WTC11 (cell line): ENCODE measurements around a stretch of chr13.

DNA sequence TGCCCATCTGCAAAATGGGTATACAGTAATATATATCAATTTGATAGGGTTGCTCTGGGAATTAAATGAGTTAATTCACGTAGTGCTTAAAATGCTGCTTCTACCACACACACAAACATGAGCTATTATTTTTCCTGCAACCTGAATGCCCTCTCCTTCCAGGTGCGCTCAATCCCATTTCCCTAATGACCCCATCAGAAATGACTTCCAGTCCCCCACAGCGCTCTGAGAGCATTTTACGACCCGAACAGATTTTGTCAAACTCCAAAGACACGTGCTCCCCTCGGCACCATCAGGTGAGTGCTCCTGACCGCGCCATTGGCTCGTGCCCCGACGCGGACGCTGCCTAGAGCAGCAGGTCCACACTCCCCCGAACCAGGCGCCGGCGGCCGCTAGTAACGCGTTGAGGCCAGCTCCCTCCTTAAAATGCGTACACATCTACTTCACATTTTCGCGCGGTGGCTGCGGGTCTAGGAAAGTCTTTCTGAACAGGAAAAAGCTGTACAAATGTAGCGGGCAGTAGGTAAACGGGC is 577 bp downstream of the ESD start:
- PRO-cap: bidirectional peak, plus-strand start at position 363 of the sequence, minus-strand start at position 276 of the sequence

- PRO-cap: no peak
These were observed 437.2 kb upstream of the HTR2A start for GRCh38 chr13:47334061-47334366.

DNA sequence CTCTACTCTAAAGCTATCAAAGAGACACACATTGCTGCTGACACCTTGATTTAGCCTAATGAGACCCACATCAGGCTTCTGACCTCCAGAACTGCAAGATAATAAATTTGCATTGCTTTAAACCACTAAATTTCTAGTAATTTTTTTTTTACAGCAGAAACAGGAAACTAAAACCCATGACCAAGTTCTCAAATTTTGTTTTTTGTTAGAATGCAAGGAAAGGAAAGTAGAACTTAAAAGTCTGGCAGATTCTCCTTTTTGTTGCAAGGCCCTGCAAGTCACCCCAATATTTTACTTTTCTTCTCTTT is 56.5 kb upstream of the MED4 start:
- PRO-cap: no peak

DNA sequence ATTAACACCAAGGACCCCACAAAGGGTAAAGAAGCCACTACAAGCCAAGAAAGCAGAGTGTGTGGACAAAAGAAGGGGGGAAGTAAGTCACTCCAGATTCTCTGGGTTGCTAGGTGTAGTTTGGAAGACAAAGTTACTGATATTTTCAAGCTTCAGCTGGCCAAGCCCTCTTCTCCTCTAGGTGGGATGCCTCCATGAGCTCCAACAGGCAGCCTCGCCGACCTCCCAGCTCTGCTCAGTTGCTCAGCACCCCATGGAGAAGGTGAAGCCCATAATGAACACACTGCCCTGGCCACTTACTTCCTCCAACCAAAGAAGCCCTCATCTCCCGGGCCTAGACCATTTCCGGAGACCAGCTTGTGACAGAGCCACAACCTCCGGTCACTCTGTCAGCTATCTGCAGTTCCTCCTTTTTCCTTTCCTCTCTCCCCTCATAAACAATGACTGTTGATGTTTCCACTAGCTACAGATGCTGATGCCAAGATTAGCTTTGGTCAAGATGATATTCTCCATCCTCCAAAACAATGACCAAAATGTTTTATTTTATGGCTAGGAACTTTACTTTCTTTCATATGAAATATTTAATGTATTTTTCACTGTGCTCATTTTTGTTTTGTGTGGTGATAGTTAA is 66.9 kb upstream of the MED4 start:
- PRO-cap: no peak

- PRO-cap: no peak
These were observed 25.0 kb downstream of the ITM2B start for GRCh38 chr13:48257898-48258442.

DNA sequence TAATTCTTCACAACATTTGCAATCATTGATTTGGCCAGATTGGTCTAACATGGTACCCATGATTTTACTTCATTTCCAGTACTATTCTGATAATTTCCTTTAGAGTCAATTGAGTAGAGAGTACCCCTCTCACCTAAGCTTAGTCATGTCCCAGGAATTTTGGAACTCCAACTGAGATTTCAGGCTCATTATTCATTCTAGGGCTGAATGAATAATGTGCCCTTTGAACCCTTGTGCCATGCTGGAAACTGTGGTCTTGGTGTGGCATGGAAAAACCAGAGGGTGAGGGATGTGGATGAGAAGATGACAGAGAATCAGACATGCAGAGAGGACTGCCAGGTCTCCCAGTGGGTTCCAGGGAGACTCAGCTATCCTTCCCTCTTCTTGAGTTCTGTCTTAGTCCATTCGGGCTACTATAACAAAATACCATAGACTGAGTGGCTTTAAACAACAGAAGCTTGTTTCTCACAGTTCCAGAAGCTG is 30.2 kb downstream of the ITM2B start:
- PRO-cap: no peak

- PRO-cap: no peak
These were observed 820 bp downstream of the RCBTB2 start for GRCh38 chr13:48532177-48532343.

- PRO-cap: no peak
These were observed 40.4 kb upstream of the RCBTB2 start for GRCh38 chr13:48573367-48573592.

GRCh38 chr13:48580745-48581083 is 47.8 kb upstream of the RCBTB2 start:
- PRO-cap: no peak

GRCh38 chr13:48596036-48596491 is 57.7 kb upstream of the CYSLTR2 start:
- PRO-cap: no peak

DNA sequence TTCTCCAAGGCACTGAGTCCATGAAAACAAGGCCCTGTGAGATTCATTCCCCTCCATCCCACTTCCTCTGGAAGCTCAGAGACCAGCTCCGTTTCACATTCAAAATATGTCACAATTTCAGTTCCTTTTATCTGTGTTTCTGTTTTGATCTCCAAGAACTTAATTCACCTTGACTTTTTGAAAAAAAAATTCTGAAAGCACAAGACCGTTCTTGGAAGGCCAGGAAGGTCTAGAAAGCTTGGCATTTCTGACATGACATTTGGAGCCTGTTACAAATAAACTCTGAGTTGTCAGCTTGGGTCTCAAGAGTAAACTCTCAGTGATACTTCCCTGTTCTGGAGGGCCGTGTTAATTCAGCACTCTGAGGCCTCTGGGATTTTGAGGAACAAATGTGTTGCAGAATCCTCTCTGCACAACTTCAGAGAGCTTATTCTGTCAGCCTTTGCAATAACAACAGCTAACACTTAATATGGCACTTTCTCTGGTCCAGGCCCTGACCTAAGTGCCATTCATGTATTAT is 6.8 kb downstream of the CYSLTR2 start:
- PRO-cap: no peak

DNA sequence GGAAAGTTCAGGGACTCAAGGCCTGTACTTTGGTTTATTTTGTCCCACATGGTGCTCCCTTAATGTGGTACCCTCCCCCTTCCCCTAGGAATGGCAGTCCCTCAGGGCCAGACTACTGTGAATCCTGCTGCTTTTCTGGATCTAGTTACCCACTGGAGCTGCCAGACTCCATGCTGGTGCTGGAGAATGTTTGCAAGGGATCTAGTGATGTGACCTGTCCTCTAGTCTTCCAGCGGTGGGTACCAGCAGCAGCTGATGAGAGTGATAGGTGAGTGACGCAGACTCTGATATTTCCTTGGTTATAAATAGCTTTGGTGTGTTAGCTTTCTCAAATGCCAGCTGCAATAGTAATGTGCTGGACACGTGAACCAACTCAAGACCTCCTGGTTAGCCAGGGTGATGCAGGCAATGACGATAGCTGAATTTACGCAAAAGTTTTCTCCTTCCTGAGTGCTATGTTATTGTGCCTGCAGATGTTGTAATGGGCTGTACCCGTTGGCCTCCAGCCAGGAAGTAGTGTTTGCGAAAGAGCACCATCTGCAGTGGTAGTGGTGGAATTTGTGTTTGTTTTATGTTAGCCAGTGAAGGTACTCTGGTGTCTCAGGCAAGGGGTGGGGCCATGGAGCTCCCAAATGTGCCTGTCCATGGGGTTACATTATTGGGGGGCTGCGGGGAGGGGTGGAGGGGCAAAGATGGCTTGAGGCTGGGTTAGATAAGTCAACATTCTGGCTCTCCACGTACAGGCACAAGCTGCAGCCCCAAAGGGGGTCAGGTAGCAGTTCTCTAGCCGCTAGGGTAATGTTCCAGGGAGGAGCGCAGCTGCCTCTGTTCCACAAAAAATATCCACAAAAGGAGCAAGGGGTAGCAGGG is 129.5 kb downstream of the CYSLTR2 start:
- PRO-cap: no peak

DNA sequence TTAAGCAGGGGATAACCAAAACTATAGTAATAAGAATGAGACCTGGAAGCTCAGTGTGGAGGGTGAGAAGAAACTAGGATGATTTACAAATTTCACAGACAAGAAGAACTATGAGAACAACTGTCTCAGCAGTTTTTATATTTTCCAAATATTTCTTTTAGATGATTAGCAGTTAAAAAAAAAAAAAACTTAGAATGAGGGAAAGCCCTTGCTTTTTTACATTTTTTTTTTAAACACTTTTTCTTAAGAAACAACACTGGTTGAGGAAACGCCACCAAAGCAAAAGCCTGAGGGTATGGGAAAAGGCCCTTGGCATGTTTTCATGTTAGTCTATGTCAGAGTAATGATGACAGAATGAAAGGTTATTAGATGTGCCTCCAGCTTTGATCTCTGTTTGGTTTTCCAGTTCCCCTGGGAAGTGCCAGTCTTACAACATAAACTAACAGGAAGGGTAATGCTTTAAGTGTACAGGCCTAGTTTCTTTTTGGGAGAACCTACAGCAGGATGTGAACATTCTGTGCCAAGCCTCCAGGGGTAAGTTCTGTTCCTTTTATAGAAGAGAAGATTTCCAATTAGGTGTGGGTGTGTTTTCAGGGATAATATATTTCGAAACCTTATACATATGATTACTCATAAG is 121.5 kb downstream of the FNDC3A start:
- PRO-cap: no peak

DNA sequence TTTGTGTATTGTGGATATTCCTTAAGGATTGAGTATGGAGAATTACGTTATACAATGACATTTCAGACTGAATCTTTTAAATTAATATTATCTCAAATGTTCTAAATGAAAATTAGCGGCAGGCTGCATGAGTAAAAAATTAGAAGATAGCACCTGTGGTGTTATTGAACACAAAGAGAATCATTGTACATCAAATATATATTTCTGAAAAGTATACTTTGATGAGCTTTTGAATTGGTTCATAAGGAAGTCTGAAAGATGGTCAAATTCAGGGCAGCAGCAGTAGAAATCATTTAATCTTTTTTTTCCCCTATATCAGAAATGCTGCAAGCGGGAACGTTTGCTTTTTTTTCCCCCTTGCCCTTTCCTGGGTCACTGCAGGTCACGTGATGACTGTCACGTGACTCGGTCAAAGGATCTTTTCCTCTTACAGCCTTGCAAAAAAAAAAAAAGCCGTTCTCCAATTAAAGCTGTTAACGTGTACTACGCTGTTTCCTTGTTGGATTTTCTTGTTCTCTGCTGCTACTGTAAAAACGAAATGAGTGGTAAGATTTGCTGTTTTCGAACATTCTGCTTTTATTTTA is 110.2 kb upstream of the MLNR start:
- PRO-cap: bidirectional peak, plus-strand start at position 492 of the sequence, minus-strand start at position 377 of the sequence

GRCh38 chr13:49110446-49110919 is 109.7 kb upstream of the MLNR start:
- PRO-cap: no peak

DNA sequence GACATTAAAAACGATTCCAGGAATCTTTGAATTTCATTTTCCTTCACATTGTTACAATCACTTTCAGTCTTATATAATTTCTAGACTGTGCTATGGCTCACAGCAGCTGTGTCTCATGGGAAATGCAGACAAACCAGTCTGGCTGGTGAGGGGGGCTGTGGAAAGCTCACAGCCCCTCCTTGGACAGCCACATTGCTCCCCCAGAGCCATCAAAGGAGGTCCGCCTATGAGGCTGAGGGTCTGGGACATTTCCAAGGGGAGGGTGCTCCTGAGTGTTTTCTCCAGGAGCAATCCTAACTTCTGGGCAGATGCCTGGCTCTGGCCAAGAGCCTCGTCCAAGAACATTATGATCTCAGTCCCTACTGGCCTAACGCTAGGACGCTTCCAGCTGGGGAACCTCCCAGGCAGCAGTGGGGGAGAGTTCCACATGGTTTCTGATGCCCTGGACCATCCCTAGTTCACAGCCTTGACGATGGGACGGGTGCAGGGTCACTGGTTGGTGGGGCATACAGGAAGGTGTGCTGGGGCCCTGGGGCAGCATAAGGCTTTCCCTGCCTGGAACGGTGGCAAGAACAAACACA is 60.4 kb downstream of the CDADC1 start:
- PRO-cap: no peak

DNA sequence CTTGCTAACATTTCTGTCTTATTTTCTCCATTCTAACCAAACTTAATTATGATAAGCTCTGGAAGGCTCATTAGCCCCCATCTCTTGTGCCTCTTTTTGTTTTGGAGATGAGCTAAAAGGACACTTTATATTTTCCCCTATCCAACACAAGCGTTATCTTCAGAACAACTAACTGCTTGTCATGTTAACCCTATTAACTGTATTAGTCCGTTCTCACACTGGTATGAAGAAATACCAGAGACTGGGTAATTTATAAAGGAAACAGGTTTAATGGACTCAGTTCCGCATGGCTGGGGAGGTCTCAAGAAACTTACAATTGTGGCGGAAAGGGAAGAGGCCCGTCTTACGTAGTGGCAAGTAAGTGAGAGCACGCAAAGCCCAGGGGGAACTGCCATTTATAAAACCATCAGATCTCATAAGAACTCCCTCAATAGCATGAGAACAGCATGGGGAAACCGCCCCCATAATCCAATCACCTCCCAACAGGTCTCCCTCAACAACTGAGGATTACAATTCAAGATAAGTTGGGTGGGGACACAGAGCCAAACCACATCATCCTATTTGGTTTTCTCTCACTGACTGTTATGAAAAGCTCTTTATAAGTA is 34.6 kb downstream of the PHF11 start:
- PRO-cap: no peak

DNA sequence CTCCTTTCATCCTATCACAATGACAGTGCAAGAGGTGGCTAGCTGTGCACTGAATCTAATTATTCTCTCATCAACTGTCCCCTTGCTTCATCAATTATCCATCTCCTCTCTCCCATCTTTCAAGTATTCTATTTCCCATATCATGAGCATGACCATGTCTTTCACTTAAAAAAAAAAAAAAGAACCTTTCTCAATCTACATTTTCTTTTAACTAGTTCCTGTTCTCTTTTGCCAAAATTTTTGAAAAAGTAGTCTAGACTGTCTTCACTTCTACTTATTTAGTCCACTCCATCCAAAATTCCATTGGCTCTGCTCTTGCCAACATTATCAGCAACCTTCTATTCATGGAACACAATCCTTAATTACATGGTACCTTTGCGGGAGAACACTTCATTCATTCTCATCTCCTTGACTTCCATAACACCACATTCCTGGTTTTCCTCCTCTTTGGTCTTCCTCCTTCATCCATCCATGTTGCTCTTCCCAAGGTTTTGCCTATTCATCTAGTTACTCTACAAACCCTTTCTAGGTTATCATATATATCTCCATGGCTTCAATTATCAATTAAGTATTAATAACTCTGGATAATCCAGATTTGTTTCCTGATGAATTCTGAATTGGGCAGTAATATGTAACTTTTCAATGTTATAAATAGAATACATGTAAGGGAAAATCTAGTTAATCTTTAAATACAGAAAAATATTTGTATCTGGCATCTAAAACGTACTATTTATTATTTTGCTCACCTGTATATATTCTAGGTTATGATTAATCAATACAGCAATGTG is 27.7 kb downstream of the KPNA3 start:
- PRO-cap: no peak

DNA sequence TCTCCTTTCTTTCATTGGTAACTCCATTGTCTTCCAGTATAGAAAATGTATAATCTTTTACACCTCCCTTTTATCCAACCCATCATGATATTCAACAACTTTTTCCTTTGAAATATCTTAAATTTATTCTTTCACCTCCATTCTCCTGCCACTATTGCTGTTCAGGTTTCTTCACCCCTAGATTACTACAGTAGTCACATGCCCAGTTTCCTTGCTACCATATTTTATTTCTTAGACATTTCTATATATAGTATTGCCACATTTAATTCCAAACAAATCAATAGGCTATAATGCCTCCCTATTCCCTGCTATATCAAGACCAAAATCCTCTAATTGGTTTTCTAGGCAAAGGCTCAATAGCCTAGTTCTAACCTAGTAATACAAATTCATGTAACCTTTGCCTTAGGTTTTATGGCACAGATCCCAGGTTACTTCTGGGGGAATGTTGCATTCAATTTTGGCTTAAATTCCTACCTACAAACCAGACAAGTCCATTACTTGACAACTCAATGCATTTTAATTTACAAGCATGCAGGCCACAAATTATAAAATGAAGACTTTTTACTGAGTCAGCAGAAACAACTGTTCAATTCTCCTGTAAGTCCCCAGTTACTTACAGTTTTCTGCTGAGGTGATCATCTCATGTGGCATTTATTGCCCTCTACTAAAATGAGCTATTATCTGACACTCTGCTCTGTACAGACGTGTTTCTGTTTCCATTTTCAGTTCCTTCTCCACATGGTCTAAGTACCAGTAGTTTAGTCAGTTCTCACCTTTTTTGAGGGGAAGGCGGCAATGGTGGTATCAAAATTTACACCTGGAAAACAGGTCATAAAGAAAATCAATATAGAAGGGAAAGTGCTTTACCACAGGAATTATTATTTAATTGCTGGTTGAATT is 11.6 kb downstream of the KCNRG start:
- PRO-cap: no peak

DNA sequence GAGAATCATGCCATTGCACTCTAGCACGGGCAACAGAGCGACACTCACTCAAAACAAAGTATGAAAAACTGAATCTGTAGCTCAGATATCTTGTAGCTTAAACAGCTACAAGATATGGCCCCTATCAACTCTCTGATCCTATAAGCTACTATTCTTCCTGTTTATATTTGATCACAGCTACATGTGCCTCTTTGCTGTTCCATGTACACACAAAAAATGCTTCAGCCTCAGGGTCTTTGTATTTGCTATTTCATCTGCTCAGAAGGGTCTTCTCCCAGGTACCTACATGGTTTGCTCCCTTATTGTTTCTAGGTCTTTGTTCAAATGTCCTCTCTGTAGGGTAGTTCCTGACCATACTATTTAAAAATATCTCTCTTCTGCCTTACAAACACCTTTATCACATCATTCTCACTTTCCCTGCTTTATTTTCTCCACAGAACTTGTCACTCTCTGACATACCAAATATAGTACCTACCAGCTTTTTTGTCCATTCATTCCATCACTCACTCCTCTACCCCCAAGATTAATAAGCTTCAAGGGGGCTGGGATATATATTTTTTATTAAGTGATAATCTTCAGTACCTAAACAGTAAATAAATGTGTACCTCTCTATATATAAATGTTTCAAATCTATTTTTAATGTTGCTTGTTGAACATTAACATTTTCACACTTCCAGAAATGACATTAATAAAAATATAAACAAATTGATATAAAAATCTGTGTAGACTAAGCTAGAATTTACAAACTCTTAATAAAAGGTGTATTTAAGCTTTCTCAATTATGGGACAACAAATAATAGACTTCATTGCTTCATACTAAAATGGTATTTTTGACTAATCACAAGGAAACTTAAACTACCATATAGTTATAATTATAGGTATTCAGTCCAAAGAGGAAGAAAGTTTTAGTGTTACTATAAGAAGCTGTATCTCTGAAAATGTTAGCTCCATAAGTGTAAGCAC is 27.9 kb downstream of the KCNRG start:
- PRO-cap: no peak